Mesenchymal stem cell of adipose (primary cell): ENCODE measurements around a stretch of chr10.

DNA sequence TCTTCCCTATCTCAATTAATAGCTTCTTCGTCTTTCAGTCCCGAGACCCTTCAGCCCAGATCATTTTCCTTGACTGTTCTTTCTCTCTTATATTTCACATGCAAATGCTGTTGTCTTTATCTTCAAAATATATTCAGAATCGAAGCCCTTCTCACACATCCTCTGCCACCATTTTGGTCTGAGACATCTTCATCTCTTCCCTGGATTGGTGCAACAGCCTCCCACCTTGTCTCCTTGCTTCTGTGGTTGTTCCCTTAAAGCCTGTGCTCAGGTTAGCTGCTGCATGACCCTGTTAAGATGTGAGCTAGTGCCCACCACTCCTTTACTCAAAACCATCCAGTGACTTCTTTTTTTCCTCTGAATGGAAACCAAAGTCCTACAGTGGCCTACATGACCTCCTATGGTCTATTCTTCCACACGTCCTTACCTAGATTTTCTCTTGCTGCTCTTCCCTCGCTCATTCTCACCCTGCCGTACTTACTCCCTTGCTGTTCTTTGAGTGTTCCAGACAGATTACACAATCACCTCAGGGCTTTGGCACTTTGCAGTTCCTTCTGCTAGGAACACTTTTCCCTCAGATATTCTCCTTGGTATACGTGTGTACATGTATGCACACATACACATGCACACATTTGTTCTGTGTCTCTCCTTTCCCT lies 131.0 kb downstream of the NSUN6 start:
- CAGE, long polyA plus RNA: no peak

GRCh38 chr10:18570940-18571893 lies 80.2 kb downstream of the NSUN6 start:
- CAGE, long polyA plus RNA: no peak

DNA sequence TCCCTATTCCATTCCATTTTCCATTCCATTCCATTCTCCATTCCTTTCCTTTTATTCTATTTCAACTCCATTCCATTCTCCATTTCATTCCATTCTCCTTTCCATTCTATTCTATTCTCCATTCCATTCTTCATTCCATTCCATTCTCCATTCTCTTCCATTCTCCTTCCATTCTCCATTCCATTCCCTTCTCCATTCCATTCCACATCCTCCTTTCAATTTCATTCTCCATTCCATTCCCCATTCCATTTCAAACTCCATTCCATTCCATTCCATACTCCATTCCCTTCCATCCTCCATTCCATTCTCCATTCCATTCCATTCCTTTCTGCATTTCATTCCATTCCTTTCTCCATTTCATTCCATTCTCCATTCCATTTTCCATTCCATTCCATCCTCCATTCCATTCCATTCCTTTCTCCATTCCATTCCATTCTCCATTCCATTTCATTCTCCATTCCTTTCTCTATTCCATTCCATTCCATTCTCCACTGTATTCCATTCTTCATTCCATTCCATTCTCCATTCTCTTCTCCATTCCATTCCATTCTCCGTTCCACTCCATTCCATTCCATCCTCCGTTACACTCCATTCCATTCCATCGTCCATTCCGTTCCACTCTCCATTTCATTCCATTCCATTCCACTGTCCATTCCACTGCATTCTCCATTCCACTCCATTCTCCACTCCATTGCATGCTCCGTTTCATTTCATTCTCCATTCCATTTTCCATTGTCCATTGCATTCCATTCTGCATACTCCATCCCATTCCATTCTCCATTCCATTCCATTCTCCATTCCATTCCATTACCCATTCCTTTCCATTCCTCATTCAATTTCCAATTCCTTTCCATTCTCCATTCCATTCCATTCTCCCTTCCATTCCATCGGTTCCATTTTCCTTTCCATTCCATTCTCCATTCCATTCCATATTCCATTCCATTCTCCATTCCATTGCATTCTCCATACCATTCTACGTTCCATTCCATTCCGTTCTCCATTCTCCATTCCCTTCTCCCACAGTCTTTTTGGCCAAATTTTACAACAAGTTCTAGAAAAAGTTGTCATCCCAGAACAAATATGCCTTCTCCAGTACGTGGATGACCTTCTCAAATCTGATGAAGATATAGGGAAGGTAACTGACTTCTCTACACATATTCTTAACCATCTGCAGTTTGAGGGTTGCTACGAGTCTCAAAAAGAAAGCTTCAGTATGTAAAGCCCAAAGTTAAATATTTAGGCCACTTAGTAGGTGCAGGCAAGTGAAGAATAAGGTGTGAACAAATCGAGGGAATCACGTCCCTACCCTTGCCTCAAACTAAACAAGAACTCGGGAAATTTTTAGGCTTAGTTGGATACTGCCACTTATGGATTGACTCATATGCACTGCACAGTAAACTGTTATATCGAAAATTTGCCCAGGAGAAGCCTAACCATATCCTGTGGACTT lies 78.3 kb downstream of the NSUN6 start:
- CAGE, long polyA plus RNA: no peak

- CAGE, long polyA plus RNA: no peak
Observed at GRCh38 chr10:18610083-18611019, 41.0 kb downstream of the NSUN6 start.

DNA sequence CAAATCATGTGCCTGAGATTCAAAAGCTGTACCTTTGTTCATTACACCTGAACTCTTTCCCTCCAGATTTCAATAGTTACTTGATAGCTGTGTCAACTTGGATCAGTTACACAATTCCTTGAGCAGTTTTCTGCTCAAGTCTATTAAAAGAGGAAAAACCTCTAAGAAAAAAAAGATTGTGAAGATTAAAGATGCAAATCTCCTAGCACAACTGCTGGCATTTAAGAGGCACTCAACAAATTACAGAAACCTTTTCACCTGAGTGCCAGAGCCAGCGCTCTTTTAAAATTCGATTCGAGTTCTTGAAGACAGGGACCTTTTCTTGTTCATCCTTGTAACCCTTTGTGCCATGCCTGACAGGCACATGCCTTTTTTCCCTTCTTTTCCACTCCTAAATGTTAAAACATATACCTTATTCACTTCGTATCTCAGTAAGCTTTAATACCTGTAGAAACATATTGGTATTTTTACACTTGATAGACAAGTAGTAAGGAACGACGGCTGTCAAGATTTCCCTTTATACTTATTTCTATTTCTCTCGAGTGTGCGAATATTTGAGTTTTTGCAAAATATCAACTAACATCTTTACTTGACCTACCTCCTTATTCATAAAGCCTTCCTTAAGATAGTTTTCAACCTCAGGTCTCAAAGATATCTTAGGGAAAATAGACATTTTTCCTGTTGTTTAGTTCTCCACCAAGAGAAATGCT lies 701 bp downstream of the NSUN6 start:
- CAGE, long polyA plus RNA: no peak

- CAGE, long polyA plus RNA: no peak
Observed at GRCh38 chr10:18753056-18753660, 93.9 kb downstream of the ARL5B start.

DNA sequence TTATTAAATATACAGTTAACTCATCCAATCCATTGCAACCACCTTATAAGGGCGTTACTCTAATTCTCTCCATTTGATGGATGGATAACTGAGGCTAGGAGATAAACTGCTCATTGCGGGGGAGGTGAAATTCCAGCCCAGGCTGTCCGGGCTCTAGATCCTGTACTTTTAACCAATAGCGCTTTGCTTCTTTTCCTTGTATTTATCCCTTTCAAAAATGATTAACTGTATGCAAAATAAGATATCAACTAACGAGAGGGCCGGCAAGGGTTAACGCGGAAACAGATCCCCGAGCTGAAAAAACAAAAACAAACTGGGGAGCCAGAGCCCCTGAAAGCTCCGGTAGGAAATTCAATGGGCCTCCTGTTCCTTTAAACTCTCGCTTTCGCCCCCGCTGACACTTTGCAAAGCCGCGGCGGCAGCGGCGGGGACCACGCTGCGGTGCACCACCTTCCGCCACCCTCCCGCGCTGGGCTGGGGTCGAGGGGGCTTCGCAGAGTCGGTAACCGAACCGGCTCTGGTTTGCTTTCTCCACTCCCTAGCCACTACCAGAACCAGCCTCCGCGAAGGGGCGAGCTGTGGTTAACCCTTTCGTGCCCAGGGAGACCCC lies 984 bp upstream of the PLXDC2 start:
- CAGE, long polyA plus RNA: no peak

- CAGE, long polyA plus RNA: no peak
Observed at GRCh38 chr10:19874307-19874964, 58.2 kb downstream of the PLXDC2 start.

GRCh38 chr10:19905526-19906395 lies 89.5 kb downstream of the PLXDC2 start:
- CAGE, long polyA plus RNA: no peak

DNA sequence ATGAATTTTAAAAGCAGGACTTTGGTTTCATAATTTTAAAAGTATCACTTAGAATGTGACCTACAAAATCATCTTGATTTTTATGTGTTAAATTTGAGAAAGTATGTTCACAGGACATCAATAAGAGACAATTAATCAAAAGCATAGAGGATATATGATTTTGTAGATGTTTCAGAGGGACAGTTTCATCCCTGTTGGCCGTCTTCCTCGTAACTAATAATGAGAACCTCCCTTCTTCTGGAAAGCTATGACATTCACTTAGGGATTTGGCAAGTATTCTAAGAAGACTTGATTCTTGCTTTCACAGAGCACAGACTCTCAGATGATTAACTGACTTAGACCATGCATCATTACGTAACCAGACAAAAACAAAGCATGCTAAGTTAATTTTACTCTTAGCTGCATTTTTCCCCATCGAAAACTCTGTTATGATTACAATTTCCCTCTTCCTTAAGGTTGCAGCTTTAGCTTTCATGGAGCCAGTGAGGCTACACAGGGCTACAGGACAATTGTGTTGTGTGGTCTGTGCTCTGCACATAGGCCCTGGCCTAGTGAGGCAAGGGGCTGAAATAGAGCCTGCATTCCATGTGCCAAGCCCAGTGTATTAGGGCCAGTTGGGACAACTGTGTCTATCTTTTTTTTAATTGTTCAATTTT lies 105.1 kb downstream of the PLXDC2 start:
- CAGE, long polyA plus RNA: no peak

DNA sequence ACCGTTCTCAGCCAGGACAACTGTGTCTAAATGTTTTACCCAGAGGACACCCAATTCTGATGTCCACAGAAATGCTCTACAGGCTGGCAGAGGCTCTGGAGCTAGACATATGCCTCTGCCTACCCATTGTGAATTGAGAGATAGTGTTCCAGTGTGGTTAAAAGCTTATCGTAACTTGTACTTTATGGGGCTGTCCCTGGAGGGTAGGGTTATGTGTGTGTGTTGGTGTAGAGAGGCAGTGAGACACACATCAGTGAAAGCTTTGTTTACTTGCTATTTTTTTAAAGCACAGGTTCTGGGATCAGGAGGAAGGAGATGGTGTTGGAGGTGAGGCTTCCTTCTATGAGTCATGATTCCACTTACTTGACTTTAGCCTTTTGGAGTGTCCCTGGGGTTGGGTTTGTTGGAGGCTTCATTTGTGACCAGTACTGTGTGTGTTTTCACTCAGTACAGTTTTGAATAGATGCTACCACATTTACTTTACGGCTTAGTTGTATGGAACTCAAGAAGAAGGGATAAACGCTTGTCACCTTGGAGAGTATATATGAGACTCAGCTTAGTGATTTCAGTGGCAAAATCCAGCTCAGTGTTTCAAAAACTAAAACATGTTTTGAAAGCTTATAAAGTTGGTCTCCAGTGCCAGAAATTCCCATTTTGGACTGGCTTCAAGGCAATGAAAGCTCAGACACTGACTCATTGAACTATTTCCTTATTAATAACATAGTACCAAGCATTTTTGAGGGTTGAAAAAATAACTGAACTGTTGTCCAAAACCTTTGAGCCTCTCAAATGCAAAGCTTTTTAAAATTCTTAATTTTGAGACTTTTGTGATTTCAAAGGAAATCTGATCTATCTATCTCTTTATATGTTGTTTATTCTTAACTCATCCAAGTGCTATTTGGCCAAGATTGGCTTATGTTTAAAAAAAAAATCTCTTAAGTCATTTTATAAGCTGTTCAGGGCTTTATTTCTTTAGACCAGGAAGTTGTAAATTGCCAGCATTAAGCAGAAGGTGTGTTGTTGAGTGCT lies 106.2 kb downstream of the PLXDC2 start:
- CAGE, long polyA plus RNA: no peak

DNA sequence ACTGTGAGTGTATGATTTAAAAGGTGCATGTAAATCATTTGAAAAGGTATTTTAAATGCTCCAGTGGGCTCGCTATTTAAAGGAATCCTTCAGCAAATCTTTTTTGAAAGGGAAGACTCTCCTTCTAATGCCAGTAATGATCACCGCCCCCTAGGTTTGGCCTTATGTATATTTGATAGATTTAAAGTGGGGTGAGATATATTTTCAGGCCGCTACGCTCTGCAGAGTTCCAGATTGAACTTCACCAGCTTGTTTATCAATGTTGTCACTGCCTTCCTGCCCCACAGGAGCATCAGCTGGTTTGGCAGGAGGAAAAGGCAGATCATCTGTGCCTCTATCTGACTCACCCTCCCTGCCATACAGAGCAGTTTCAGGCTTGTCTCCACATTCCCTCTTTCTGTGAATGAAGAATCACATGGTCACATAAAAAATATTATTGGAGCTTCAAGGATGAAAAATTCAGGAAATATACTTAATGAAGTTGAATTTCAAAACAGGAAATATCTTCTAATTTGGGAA lies 115.3 kb downstream of the PLXDC2 start:
- CAGE, long polyA plus RNA: no peak

DNA sequence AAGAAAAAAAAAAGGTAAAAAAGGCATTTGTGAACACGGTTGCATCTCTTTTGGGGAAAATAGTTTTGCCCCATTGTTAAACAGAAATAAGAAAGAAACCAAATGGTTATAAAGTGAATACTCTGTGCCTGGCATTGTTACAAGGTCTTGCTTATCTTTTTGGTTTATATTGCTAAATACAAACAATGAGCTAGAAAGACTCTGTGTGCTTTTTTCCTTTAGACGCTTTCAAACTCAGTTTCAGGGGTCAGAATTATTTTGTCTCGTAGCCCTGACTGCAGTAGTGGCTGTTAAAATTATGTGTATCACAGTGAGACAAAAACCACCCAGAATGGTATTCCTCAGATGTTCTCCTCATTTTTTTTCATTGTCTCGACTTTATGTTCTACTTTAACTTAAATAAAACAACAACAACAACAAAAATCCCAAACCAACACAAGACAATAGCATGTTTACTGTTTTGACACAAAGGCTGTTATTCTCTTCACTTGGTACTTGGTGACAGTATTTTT lies 190.0 kb downstream of the PLXDC2 start:
- CAGE, long polyA plus RNA: no peak

GRCh38 chr10:20085697-20085923 lies 269.4 kb downstream of the PLXDC2 start:
- CAGE, long polyA plus RNA: no peak

DNA sequence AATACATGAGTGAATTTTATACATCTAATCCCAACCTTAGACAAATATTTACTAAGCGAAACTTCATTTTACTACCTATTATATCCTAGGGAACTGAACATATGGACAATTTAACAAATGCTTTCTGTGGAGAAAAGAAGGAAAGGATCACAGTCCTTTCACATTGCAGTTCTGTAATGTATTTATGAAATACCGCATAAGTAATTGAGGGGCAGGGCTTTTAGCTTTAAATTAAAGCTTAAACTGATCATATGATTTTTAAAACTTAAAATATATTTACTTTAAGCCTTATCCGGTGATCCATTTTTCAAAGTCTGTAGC lies 275.7 kb downstream of the PLXDC2 start:
- CAGE, long polyA plus RNA: no peak

DNA sequence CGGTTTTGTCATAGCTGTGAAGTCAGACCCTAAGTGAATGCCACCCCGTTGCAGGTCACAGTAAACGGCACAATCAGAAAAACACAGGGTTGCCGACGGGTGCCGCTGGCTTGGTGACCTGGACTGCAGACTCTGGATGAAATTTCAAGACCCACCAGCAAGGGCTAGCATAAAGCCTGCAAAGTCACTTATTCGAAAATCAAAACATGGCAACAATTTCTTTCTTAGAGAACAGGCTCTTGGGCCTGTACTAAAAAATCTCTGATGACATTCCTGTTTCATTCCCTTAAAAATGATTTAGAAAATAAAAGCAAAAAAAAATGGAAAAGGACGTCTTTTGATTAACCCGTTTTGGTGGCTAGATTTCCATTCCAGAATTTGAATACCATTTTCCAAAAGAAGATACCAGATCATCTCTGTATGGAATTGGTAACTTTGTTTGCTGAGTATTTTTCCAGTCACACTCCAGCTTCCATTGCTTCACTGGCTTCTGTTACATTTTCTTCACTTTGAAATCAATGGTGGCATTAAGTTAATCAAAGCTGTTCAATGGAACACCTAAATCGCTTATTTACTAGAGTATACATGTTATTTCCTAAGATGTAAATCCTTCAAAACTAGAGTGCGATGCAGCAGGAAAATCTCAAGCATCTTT lies 112.8 kb downstream of the NEBL start:
- CAGE, long polyA plus RNA: no peak

DNA sequence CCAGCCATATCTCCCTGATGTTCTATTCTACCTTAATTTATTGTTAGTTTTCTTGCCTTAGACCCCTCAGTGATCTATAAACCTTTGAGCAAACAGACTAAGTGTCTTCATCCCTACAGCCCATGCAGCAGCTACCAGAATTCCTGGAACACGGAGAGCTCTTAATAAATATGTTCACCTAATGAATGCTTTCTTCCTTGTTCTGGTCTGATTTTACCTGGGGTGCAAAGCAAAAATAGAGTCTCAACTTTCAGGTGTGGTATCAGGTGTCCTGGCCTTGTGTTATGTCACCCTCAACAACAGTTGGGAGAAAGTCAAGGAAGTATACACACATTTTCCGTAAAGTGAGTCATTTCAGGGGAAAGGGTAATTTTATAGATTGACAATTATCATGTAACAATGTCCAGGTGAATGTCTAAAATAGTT lies 287.6 kb downstream of the SKIDA1 start:
- CAGE, long polyA plus RNA: no peak

GRCh38 chr10:21499506-21500746 lies 25.6 kb downstream of the SKIDA1 start:
- CAGE, long polyA plus RNA: no peak

DNA sequence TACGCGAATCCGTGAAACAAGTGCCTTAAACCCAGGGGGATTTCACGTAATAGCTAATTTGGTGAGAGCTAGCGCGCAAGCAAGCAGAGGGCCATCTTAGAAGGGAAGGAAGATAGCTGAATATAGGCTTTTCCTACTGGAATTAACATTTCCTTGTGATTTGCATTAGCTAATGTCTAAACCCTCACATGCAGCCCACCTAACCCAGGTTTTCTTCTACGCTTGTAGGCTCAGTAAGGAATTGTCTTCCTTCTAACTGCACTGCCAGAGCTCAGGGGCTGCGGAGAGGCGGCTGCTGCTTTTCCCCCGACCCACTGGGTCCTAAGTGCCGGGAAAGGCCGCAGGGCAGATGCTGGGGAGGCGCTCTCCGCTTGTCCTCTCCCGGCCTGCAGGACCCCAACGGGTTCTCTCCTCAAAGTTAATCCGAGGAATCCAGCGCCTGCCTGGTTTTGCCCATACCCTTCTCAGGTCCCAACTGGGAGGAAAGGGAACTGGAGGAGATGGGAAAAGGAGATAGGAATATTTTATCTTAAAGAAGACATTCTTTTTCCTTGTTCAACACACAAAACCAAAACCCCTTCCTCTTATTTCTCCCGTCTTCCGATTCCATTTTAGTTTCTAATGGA lies 17.5 kb downstream of the SKIDA1 start:
- CAGE, long polyA plus RNA: no peak

DNA sequence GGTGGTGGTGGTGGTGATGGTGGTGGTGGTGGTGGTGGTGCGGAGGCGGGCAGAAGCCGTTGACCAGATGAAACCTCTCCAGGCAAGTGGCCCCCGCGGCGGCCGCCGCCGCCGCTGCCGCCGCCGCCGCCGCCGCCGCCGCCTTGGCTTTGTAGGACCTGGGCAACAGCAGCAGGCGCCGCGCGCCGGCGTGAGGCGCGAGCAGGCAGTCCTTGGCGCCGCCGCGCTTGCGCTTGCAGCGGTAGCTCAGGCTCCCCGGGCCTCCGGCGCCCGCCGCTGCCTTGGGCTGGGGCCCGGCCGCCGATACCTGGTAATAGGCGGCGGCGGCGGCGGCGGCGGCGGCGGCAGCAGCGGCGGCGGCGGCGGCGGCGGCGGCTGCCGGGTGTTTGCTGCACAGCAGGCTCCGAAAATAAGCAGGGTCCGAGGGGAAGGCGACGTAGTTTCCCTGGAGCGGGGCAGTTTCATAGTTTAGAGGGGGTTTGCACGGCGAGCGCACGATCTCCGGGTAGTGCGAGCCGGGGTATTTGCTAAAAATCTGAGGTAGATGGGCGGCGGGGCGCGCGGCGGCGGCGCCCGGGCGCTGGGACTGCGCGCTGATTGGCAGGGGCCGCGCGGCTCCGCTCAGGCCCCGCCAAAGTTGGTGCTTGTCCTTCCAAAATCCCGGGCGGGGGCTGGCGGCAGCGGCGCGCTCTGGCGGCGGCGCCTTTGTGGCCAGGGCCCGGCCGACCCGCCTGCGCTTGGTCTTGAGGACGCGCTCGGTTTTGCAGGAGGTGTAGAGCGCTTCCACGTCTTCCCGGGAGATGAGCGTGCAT lies 8.5 kb downstream of the SKIDA1 start:
- CAGE, long polyA plus RNA: no peak